ENCODE data around the genes IL18BP, PDE2A and STARD10.

- PRO-cap, 2 experiments, result no peak in any of the 2 experiments
Observed at GRCh38 chr11:71534669-71535241, 3.1 kb upstream of the KRTAP5-8 start.

- PRO-cap, 2 experiments, result no peak in any of the 2 experiments
Observed at GRCh38 chr11:71565031-71565230, 432 bp upstream of the KRTAP5-10 start.

- PRO-cap, 2 experiments, result no peak in any of the 2 experiments
Observed at GRCh38 chr11:71947058-71947983, 18.5 kb downstream of the RNF121 start.

GRCh38 chr11:71998525-71999454, at the start of gene IL18BP:
TSS of gene IL18BP (plus strand) at chr11:71998909.
- PRO-cap, 2 experiments, result peak in 1 of 2 experiments; most common plus-strand start chr11:71998912 (in 1); most common minus-strand start chr11:71998852 (in 1)

DNA sequence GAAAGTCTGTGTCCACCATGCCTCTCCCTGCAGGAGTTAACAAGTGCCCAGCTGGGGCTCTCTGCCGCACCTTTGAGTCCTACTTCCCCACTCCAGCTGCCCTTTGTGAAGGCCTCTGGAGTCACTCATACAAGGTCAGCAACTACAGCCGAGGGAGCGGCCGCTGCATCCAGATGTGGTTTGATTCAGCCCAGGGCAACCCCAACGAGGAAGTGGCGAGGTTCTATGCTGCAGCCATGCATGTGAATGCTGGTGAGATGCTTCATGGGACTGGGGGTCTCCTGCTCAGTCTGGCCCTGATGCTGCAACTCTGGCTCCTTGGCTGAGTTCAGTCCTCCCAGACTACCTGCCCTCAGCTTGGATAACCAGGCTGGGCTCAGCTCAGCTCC, 3.1 kb upstream of the INPPL1 start:
- PRO-cap, 2 experiments, result no peak in any of the 2 experiments

DNA sequence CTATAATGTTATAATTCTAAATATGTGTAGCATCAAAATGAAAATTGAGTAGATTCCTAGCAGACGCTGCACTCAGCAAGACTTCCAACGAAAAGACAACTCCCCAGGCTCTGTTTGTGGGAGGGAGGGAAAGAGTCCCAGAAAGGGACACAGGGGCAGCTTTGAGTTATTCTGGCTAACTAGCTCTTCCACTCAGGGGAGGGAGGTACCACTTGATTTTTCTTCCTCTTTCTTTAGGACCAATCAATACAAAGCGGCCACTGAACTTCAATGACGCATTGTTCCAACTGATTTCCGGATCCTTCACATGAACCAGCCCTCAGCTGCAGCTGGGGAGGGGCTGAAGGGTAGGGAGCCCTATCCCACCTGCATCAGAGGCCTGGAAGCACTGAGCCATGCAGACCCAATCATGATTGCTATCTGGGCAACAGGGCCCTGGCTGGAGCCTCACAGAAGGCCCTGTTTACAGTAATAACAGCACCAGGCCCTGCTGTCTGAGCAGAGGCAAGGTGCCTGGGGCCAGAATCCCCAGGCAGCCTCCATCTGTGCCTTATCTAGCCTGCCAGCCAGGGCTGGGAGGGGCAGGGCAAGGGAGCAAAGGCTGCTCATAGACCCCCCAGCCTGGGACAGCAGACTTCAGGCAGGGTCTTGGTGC, 22.7 kb downstream of the CLPB start:
- PRO-cap, 2 experiments, result peak in 1 of 2 experiments; most common plus-strand start position 315 of the sequence (in 1); most common minus-strand start position 181 of the sequence (in 1)

DNA sequence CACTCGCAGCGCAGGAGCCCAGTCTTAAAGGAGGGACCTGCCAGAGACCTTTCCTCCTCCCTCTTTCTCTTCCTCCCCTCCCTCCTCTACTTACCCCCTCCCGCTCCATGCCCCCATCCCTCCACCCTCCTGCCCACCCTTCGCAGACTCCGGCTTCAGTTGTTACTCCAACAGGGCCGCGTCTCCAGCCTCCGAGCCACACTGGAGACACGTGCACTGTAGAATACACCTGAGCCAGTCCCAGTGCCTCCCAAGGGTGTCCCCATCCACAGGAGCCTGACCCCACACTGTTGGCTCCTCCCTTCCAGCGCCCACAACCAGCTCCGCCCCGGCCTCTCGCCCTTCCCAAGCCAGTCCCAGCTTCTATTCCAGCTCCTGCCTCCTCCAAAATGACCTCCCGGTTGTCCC, 59.3 kb downstream of the PDE2A start:
- PRO-cap, 2 experiments, result peak in 2 of 2 experiments; most common minus-strand start position 223 of the sequence (in 2)

DNA sequence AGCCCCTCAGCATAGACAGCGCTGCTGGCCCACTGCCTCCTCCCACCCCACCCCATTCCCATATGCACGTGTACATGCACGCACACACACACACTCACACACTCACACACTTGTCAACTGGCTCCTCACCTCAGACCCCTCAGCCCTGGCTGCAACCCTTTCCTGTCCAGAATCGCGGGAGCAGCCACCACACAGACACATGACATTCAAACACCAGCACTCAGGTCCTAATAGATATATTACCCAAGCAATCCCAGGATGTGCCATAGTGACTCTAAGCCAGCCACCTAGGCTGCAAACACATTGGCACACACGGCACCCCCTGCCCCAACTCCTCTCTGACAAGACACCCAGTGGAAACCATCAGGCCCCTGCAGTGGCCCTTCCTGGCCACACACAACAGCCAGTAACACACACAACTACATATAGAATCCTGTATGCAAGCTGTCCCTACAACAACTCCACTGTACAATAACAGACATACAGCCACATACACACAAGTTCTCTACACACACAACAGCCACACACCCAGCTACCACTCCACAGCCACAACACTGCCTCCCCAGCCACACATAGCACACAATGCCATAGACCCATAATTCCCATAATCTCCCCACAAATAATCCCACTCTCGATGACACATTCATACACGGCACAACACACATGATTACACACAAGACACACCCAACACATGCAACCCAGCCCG, 33.7 kb downstream of the PDE2A start:
- PRO-cap, 2 experiments, result no peak in any of the 2 experiments

DNA sequence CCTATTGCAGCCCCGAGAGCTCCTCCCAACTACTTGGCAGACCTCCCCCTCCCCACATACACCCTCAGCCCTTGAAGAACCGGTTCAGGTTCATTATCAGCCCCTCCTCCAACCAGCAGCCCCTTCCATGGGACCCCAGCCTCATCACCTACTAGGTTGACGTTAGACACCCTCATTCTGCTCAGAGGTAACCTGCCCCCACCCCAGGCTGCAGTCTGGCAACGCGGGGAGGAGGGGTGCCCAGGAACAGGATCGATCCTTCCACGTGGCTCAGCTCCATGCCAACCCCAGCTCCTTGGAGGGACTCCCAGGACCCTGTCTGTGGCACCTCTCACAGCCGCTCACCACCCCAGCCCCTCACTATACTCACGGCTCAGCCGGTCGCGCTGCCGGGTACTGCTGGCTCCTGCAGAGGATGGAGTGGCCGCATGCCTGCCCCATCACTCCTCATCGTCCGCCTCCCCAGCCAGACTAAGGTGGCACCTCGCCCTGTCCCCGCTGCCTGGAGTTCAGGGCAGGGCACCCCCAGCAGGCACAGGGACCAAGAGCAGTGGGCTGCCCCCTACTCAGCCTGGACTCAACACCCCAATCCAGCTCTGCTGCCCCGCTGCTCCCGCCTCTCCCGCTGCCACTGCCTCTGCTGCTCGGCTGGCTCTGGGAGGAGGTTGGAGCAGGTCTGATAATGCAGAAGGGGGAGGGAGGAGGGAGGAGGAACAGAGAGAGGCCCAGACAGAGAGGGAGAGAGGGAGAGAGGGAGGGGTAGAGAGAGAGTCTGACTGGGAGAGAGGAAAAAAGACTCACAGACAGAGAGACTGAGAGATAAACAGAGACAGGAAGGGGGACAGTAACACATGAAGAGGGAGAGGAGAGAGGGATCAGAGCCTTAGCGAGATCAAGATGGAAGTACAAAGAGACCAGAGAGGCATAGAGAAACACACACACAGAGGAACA, at the start of gene PDE2A:
Gene PDE2A, minus strand, starts transcription at position 656 of the 951 bp plus-strand sequence.
- PRO-cap, 2 experiments, result no peak in any of the 2 experiments

DNA sequence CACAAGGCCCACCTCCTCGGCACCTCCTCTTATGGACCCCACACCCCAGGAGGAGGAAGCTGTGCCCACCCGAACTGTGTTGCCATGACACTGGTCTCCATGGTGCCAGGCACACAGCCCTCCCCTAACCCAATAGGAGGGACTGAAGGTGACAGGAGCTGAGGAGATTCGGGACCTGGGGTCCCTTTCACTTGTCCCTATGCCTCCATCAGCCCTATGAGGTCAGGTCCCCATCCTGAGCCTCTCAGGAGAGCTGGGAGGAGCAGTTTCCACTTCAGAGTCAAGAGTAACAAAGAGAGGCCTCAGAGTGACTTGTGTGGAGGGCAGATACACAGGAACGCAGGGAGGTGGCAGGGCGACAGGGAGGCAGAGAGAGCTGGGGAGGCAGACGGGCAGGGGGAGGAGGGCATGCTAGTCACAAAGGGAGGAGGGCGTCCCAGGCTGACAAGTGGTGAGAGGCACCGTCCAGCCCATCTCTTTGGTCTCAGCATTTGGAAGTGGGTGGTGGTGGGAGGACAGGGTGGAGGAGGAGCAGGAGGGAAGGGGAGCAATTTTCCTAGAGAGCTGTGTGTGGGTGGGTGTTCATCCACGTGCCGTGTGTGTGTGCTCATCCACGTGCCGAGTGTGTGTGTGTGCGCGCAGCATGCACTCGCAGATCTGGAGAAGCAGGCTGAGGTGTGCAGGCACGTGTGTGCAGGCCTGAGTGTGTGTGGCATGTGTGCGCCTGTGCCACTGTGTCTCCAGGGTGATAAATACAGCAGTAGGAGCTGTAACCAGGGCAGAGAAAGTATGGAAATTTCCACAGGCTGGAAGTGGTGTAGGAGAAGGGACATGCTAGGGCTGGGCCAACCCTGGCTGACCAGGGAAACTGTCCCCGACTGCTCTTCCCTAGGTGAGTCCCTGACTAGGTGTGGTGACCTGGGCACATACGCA, 7.0 kb upstream of the PDE2A start:
- PRO-cap, 2 experiments, result no peak in any of the 2 experiments

GRCh38 chr11:72693937-72694264, 19.7 kb upstream of the PDE2A start:
- PRO-cap, 2 experiments, result no peak in any of the 2 experiments

GRCh38 chr11:72696884-72697248, 22.6 kb upstream of the PDE2A start:
- PRO-cap, 2 experiments, result no peak in any of the 2 experiments

DNA sequence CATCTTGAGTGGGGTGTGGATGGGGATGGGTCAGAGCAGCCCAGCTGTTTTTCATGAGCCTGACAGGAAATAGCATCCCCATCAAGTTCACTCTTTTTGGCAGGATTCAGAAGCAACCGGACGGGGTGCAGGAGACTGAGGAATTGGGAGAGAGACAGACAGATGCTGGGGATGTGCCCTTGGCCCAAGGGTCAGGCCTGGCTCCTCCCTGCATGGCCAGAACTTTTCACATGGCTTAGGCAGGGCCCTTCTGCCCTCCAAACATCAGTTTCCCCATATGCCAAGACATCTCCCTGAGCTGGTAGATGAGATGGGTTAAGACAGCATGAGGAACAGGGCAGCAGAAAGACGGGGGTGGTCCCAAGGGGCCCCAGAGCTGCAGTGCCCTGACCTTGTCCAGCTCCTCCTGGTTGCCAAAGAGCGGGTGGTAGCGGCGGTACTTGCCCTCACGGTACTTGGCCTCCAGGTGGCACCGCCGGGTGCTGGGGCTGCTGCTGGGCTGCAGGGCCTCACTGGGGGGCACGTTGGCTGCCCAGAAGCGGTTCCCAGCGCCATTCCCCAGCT, 29.6 kb upstream of the PDE2A start:
- PRO-cap, 2 experiments, result no peak in any of the 2 experiments

GRCh38 chr11:72721519-72722004, 30.6 kb downstream of the ARAP1 start:
- PRO-cap, 2 experiments, result peak in 2 of 2 experiments; most common plus-strand start chr11:72721854 (in 2); most common minus-strand start chr11:72721864 (in 1)

DNA sequence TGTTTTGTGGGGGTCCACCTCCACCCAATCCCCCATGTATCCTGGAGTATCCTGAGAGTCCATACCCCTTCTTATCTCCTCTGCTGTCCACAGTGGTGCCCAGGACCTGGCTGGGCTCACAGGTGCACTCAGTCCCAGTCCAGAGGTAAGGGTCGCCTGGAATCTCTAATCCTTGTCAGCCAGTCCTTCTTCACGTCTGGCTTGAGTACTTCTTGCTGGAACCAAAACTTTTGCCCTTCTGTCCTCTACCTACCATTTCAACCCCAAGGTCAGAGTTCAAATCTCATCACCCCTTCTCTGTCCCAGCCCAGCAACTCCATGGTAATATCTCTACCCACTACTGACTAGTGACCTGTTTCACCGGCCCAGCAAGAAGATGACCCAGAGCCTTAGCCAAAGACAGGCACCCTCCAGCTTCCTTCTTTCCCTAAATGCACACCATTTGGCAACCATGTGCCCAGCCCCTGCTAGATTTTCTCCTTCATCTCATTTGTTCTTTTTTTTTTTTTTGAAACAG, 15.0 kb downstream of the ARAP1 start:
- PRO-cap, 2 experiments, result no peak in any of the 2 experiments

DNA sequence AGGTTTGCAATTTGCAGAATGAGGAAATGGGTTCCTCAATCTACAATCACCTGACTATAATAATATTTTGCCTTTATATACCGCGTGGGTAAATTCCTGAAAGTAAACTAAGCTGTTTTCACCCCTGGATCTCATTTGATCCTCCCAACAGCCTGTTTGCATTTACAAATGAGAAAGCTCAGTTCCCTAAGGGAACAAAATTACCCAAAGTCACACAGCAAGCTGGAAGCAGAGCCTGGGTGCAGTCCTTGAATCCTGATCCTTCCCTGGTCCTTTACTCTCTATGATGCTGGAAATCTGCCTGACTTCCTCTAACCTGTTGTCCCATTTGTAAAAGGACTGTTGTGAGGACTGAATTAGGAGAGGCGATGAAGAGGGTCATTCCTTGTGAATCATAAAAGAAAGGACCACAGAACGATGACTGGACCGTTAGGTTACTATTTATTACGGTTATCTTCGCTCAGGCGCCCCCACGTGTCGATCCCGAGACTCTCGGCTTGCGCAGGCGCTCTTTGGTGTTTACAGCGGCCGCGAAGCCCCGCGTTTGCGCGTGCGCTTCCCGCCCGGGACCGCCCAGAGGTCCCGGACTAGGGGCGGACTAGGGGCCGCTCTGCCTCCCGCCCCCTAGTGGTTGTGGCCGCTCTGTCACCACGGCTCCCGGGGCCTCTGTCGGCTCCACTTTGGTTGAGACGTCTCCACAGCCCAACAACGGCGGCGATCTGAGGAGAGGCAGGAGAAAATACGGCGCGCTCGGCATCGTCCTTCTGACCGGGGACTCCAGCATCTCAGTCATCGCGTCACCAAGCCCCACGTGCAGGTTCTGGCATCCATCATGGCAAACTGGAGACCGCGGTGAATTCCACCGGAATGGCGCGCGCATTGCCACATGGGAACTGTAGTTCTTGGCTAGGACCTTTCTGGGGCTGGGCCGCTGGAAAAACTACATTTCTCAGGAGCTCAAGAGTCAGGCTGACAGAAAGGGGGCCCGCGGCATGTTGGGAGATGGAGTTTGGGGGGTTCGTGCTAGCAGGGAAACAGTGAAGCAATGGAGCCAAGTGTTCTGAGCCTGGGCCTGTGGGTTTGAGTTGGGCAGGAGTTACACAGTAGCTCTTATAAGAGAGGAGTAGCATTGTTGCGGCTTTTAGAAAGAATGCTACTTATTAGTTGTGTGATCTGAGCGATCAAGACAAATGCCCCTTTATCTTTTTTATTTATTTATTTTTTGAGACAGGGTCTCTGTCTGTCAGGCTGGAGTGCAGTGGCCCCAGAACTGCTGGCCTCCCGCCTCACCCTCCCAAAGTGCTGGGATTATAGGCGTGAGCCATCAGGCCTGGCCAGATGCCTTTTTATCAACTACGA, at the start of gene STARD10:
Gene STARD10, minus strand, starts transcription at position 842 of the 1,359 bp plus-strand sequence.
- PRO-cap, 2 experiments, result peak in 2 of 2 experiments; most common plus-strand start position 627 of the sequence (in 2); most common minus-strand start position 494 of the sequence (in 2)

DNA sequence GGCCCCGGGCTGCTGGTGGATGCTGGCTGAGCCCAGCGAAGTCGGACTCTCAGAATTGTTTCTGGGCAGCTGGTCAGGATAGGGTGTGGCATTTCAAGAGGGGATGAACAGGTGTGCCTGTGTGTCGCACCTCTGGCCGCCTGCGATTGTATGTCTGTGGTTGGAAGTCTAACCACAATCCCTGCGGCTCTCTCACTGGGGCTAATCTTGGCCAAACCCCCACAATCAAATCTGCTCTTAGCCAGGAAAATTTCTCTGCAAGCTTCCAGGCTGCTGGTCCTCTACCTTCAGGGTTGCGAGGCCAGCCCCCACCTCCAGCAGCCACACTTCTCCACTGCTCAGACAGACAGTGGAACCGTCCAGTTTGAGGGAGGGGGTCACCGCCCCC, 897 bp downstream of the ATG16L2 start:
- PRO-cap, 2 experiments, result no peak in any of the 2 experiments

- PRO-cap, 2 experiments, result peak in 1 of 2 experiments; most common plus-strand start chr11:73149371 (in 1); most common minus-strand start chr11:73149097 (in 1)
Observed at GRCh38 chr11:73148855-73149435, 6.8 kb upstream of the FCHSD2 start.

DNA sequence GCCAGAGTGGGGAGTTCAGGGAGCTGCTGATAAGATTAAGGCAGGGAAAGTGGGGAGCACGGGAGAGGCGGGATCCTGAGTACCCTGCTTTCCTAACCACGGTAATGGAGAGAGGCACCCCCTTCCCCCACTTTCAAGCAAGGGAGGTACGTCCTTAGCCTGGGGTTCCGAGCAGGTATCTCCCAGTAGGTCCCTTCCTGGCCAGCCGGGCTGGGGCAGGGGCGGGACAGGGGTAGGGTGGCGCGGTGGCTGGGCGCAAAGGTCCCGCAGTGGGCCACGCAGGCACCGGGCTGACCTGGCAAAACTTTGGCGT, 393 bp upstream of the P2RY2 start:
- PRO-cap, 2 experiments, result no peak in any of the 2 experiments

DNA sequence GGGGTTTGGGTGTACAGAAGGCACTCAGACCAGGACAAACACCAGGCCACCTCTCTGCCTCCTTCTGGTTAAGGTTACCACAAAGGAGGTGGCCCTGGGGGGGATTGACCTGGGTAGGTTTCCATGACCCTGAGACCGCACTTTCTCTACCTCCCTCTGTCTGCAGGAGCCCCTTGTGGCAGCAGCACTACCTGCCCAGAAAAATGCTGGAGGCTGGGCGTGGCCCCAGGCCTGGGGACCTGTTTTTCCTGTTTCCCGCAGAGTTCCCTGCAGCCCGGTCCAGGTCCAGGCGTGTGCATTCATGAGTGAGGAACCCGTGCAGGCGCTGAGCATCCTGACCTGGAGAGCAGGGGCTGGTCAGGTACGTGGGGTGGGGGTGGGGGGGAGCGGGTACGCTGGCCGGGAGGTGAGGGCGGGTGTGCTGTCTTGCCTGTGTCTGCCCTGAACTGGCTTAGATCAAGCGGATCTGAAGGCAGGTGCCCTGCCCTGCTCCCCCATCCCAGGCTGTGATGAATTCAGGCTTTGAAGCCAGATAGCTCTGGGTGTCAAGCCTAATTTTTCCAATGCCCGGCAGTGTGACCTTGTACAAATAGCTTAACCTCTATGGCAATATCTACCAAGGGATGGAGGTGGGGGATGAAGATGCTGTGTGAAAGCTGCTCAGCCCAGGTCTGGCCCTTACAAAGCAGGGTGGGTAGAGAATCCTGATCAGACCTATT, 9.9 kb downstream of the P2RY2 start:
- PRO-cap, 2 experiments, result no peak in any of the 2 experiments